Occipital lobe (tissue), 2 donors: ENCODE measurements around a stretch of chr1.

GRCh38 chr1:205727468-205728043 is 22.4 kb downstream of the NUCKS1 start:
- RAMPAGE, long total RNA: no peak

- RAMPAGE, long total RNA: no peak
Measured at GRCh38 chr1:205733841-205734653, 15.9 kb downstream of the NUCKS1 start.

DNA sequence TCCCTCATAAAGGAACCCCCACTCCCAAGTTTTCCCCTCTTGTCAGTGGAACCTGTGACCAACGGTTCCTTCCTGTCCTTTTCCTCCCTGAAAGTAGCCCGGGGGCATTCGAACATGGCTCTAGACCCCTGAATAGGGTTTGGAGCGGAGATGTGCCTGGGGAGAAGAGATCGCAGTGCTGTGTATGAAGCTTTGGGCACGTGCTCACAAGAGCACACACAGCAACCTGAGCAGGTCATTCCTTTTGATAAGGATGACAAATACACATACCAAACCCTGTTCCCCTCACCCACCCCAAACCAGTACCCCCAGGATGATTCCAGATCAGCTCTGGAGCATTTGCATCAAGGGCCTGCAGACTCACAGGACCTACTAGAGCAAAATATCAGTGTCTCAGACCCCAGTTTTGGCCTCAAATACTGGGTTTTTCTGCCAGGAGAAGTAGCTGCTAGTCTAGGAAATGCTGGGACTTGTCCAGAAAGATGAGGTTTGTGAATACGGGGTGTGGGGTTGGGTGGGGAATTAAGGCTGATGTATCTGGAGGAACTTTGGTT is 1.2 kb upstream of the SLC41A1 start:
- RAMPAGE, long total RNA: no peak

DNA sequence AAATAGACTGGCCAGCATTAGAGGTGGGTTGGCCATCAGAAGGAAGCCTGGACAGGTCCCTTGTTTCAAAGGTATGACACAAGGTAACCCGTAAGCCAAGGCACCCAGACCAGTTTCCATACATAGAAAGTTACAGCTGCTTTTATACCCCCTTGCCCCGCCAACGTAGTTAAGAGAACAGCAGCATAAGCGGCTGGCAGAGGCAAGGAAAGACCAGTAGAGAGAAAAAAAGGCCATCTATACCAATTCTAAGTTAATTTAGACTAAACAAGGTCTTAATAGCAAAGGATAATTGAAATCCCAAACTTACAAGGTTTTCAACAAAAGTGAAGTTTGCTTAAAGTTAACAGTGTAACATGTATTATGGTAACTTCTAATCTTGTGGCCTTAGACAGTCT is 697 bp downstream of the RHEX start:
- RAMPAGE, long total RNA: no peak

DNA sequence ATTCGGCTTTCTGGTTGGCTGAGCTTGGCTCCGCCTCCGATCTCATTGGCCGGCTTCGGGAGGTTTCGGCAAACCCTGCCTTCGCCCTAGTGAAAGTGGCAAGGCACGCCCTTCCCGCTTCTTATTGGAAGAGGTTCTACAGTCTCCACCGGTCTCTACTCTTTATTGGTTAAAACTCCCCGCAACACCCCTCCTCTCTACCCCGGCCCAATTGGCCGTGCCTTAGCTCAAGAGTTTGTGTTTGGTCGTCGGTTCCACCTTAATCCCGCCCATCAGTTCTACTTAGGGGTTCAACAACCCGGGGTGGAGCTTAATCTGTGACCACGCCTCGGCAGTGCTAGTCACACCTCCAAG is 331 bp upstream of the SRGAP2 start:
- RAMPAGE, long total RNA: no peak

- RAMPAGE, long total RNA: no peak
Measured at GRCh38 chr1:206503915-206504626, 3.3 kb upstream of the RASSF5 start.

DNA sequence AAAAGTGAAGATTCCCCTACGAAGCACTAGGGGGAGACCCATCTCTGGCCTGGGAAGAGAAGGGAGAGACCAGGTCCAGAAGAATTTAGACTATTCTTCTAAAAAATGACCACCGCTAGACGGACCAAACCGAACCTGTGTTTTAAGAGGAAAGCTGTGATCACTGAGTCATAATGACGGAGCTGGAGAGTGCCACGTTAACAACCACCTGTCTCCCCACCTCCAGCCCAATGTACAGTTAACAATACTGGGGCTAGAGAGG is 1.3 kb upstream of the RASSF5 start:
- RAMPAGE, long total RNA: no peak

DNA sequence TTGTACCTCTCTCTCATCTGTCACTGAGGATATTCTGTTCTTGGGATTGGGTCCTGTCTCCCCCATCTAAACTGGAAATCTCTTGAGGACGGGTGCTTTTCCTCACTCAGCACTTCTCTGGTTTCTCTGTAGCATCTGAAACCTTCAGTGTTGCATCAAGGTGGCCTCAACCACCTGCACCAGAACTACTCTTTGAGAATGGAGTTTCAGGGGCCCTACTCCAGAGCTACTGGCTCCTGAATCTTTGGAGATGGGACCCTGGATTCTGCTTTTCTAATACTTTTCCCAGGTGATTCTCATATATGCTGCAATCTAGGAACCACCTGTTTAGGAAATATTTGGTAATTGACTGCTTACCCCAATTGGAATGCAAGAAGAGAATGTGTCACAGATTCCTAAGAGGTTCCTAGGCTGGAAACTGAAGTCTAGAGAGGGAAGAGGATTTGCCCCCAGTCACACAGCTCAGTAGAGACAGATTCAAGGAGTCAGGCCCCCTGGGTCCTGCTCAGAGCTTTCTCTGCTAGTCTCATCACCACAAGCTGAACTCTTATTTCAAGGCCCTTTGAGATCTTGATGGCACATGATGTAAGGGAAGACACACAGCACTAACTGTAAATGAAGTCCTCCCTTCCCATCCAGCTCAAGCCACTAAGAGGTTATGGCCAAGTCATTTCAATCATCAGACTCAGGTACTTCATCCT is 48.7 kb downstream of the EIF2D start:
- RAMPAGE, long total RNA: no peak

DNA sequence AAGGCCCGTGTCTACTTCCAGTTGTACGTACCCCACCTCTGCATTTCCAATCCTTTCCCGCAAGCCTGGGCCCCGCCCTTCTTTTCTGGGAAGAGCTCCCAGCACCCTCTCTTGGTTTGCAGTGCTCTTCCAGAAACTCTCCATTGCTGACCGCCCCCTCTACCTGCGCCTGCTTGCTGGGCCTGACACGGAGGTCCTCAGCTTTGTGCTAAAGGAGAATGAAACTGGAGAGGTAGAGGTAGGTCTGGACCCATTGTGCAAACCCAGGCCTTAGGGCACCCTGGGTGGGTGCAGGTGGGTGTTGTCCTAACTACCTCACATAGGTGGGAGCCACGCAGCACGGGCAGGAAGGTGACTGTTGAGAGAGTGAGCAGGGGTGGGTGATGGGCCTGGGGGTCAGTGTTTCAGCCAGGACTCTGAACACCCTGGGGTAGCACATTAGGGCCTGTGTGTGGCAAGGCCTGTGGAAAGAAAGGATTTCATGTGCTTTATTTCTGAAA is 27.2 kb downstream of the EIF2D start:
- RAMPAGE, long total RNA: no peak

DNA sequence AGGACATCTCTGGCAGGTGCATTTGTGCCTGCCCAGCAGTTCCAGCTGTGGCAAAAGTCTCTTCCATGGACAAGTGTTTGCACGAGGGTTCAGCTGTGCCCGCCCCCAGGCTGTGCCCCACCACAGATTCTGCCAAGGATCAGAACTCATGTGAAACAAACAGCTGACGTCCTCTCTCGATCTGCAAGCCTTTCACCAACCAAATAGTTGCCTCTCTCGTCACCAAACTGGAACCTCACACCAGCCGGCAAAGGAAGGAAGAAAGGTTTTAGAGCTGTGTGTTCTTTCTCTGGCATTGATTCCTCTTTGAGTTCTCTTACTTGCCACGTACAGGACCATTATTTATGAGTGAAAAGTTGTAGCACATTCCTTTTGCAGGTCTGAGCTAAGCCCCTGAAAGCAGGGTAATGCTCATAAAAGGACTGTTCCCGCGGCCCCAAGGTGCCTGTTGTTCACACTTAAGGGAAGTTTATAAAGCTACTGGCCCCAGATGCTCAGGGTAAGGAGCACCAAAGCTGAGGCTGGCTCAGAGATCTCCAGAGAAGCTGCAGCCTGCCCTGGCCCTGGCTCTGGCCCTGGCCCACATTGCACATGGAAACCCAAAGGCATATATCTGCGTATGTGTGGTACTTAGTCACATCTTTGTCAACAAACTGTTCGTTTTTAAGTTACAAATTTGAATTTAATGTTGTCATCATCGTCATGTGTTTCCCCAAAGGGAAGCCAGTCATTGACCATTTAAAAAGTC is 25.0 kb downstream of the EIF2D start:
- RAMPAGE, long total RNA: no peak

GRCh38 chr1:206609184-206609990 is 2.9 kb downstream of the EIF2D start:
- RAMPAGE, long total RNA: no peak

GRCh38 chr1:206630969-206631500 is 4.3 kb upstream of the DYRK3 start:
- RAMPAGE, long total RNA: no peak

DNA sequence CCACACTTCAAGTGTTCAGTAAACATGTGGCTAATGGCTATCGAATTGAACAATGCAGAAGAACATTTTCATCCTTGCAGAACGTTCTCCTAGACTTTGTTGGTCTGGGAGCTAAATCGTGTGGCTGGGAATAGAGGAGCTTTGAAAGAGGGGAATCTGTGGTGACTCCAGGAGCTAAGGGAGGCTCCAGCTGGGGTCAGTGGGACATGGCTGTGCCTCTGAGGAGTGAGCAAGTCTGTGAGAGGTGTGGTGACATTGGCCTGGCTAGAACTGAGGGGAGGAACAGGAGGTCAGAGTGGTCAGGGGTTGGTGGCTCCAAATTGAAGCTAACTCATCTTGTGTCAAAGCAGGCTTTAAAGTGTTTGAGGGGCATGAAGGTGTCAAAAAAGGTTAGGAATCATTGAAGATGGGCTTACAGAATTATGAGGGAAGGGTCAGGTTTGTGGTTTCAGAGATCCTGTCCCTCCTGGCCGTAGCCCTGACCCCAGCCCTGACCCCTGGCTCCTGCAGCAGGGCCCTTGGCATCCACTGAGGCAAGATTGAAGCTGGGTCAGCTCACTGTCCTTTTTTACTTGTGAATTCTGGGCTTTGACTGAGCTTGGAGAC is 5.2 kb downstream of the MAPKAPK2 start:
- RAMPAGE, long total RNA: no peak

- RAMPAGE, long total RNA: no peak
Measured at GRCh38 chr1:206692296-206692970, 7.7 kb downstream of the MAPKAPK2 start.

- RAMPAGE, long total RNA: no peak
Measured at GRCh38 chr1:206769319-206769731, 1.2 kb upstream of the IL19 start.

GRCh38 chr1:206932799-206933373 is 11.1 kb upstream of the FCMR start:
- RAMPAGE, long total RNA: no peak

- RAMPAGE, long total RNA: no peak
Measured at GRCh38 chr1:206949158-206949735, 3.0 kb upstream of the PIGR start.

DNA sequence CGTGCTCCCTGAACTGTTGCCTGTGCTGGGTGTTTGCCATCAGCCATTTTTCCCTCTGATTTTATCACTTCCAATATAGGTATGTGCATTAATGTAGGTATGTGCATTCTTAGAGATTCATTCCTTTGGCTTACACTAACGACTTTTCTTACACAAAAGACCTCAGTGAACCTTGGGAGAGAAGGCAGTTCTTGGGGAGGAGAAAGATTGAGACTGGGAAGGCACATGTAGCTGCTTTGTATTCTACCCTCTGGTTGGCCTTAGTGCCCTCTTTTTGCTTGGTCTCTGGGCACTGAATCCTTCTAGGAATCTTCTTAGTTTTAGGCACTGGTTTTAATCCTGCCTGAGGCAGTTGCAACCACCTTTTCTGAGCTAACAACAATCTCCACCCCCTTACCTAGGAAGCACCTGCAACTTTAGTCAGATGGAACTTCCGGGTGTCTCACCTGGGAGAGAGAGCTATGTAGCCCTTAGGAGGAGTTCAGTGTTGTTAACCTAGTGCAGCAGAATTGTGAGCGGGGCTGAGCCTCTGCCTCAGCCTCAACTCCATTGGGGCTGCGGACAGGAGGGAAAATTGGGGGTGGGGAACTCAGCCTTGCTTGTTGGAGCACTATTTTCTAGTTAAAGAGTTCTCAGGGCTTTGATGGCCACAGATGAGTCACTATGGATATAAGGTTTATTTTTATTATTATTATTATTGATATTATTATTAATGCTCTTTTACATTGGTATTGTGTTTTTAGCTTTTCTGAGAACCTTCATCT is 30.8 kb downstream of the C1orf116 start:
- RAMPAGE, long total RNA: no peak

- RAMPAGE, long total RNA: no peak
Measured at GRCh38 chr1:207021006-207021215, 11.6 kb downstream of the C1orf116 start.

DNA sequence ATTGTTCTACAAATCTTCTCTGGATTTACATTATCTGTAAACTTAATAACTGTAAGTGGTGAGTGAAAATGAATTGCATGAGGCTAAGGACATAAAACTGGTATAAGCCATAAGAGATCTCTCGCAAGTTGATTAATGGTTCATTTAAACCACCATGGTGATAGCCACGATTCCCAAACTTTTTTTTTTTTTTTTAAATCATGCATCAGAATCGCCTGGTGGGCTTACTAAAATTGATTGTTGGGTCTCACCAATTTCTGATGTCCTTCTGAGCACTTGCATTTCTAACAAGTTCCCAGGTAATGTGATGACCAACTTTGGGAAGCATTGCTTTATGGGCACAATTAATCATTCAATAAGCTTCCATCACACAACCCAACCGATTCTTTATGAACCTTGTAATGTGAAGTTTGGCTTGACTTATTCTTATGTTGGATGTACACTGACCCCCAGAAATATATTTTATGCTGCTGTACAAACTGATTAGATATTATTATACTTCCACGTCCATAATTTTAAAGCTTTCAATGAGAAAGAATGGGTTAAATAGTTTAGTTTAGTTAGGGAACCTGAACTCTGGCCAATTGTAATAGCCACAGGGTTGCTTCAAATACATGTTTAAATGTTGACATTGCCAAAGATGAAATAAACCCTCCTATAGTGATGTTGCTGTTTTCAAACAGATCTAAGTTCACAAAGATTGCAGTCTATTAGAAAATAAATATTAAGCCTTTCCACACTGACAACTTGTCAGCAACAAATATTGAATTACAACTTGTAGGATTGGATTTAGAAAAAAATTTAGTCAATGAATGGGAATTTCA is 8.0 kb downstream of the YOD1 start:
- RAMPAGE, long total RNA: no peak